Suprapubic skin (tissue), 4 donors: Measurements from ENCODE around the genes OR13C2 and OR13D1.

DNA sequence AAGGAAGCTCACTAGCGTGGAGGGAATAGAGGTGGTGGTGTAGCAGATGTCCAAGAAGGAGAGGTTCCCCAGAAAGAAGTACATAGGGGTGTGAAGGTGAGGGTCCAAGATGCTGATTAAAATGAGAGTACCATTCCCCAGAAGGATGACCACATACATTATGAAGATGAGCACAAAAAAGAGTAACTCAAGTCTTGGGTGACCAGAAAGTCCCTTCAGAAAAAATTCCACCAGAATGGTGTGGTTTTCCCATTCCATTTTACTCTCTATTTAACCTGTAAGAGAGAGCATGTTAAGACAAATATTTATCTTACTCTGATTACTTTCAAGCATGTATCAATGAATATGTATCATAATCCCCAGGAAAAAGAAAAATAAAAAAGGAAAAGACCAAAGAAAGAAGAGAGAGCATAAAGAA is at the start of gene OR13C2:
Gene OR13C2 (minus strand): TSS at position 258 of the 418 bp plus-strand sequence.
- PRO-cap, result no peak
- RAMPAGE, long total RNA, 4 experiments, result no peak in any of the 4 experiments

GRCh38 chr9:104694317-104694784 is at the start of gene OR13D1:
Gene OR13D1 (plus strand): TSS chr9:104694518.
- PRO-cap, result no peak
- RAMPAGE, long total RNA, 4 experiments, result no peak in any of the 4 experiments

- PRO-cap, result no peak
- RAMPAGE, long total RNA, 4 experiments, result start-site peak on the minus strand in 2 of 4 experiments, at chr9:104794427-104794511 at its widest, 59 to 69 reads per replicate
These were observed 30.2 kb downstream of the NIPSNAP3B start for GRCh38 chr9:104794078-104794677.

DNA sequence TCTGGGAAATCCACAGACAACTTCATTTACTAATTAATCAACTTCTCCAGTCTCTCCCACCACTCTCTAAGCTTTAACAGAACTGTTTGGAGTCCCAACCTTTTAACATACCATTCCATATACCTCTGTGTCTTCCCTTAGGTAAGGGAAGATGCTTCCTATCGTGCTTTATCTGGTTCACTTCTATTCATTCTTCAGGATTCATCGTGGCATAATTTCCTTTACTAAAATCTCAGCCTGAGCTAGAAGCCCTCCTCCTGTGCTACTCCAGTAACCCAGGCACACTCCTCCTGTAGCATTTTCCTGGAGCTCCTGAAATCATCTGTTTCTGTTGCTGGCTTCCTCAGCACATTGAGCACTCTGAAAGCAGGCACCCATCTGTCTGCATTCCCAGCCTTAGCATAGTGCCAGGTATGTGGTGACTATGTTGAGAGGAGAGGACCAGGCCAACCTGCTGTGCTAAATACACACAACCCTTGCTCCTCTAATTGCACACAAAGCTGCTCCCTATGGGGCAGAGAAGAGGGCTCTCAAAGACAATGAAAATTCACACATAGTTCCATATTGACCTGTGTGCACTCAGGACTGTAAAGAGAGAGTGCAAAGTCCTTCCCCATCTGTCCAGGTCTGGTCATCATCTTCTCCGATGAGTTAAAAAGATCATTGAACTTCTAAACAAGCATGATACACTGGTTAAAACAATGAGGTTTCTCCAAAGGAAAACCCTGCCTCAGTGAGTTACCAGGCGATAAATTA is 38.5 kb downstream of the ABCA1 start:
- PRO-cap, result no peak
- RAMPAGE, long total RNA, 4 experiments, result no peak in any of the 4 experiments

- PRO-cap, result no peak
- RAMPAGE, long total RNA, 4 experiments, result no peak in any of the 4 experiments
These were observed 28.0 kb downstream of the ABCA1 start for GRCh38 chr9:104899742-104900518.

- PRO-cap, result no peak
- RAMPAGE, long total RNA, 4 experiments, result no peak in any of the 4 experiments
These were observed 22.5 kb downstream of the ABCA1 start for GRCh38 chr9:104905506-104905847.

DNA sequence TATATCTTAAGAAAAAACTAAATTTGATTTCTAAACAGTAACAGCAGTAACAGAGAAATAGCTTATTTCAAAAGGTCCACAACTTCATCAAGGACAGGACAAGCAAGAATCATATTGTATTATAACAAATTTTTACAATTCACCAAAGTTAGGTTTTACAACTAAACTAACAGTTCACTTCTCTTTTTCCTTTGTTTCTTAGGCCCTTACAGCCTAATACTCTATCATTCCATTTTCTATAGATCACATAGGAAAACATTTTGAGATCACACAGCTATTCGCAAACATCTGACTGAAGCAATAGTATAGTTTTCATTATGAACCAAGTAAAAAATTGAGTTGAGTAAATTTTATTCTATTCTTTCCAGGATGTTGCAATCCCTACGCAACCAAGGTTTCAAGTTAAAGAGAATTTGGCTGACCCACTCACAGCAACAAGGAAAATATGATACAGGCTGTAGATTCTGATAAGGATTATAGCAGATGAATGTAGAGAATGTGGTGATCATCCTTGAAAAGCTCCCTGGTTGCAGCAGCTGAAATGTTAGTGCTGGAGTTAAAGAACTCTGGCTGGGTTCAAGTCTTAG is 4.8 kb downstream of the ABCA1 start:
- PRO-cap, result no peak
- RAMPAGE, long total RNA, 4 experiments, result no peak in any of the 4 experiments

- PRO-cap, result bidirectional peak, plus-strand start at chr9:104992050, minus-strand start at chr9:104991694
- RAMPAGE, long total RNA, 4 experiments, result no peak in any of the 4 experiments
These were observed 63.8 kb upstream of the ABCA1 start for GRCh38 chr9:104991627-104992350.

GRCh38 chr9:105205600-105206226 is 38.7 kb upstream of the SLC44A1 start:
- PRO-cap, result no peak
- RAMPAGE, long total RNA, 4 experiments, result no peak in any of the 4 experiments

- PRO-cap, result no peak
- RAMPAGE, long total RNA, 4 experiments, result no peak in any of the 4 experiments
These were observed 41.2 kb upstream of the TAL2 start for GRCh38 chr9:105621031-105621416.

- PRO-cap, result no peak
- RAMPAGE, long total RNA, 4 experiments, result no peak in any of the 4 experiments
These were observed 5.7 kb upstream of the TAL2 start for GRCh38 chr9:105656525-105657026.

DNA sequence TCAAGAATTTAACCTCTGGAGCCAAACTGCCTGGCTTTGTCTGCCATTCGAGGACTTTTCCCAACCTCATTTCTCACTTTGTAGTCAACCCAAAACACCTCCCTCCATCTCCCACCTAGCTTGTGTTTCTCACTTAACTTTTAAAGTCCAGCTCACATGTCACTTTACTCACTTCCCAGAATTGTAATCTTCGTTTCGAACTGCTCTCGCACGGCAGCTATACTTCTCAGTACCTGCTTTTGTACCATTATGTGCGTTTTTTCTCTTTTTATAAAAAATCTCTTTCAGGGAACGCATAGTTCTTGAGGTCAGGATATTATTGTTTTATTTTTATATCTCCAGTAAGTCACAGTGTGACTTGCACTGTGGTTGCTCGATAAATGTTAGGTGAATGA is 449 bp upstream of the TMEM38B start:
- PRO-cap, result no peak
- RAMPAGE, long total RNA, 4 experiments, result no peak in any of the 4 experiments

DNA sequence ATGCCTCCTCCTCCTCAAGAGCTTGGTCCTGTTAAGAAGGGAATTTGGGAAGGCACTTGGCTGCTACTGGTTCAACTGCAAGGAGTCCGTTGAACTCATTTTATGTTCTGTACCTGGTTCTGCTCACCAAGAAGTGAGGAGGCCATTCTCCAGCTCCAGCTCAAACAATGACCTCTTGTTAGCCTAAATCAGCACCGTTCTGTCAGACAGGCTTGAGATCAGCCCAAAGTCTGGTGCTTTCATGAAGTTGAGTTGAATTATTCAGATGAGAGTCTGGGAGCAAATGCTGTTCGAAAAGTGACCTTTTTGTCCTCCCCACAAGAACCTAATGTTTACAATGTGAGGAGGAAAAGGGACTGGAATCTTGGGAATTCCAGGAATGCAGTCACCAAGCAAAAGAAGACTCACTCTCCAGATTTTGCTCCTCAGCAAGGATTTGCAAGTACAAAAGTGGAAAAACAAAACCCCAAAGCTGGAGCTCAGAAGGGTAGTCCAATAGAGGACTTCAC is 217.1 kb downstream of the TMEM38B start:
- PRO-cap, result no peak
- RAMPAGE, long total RNA, 4 experiments, result no peak in any of the 4 experiments

DNA sequence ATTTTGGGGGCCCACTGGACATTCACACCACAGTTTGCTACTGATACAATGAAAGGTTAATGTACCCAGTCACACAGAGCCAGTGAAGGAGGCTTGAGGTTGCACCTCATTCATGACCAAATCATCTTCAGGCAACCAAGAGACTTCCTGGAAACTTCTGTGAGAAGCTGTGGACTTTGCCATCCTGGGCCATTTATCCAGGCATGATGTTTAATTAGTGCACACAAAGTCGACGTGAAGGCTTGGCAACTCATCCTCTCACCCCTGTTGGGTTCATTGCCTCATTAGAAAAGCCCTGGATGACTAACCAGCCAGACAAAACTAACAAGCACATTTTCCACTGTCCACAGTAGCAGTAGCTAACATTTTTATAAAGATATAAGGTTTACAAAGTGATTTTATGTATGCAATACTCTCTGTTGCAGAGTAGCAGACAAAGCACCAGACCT is 65.7 kb upstream of the ZNF462 start:
- PRO-cap, result no peak
- RAMPAGE, long total RNA, 4 experiments, result no peak in any of the 4 experiments

GRCh38 chr9:106920725-106921387 is 57.9 kb downstream of the ZNF462 start:
- PRO-cap, result no peak
- RAMPAGE, long total RNA, 4 experiments, result no peak in any of the 4 experiments

GRCh38 chr9:106921388-106922206 is 58.6 kb downstream of the ZNF462 start:
- PRO-cap, result no peak
- RAMPAGE, long total RNA, 4 experiments, result no peak in any of the 4 experiments

DNA sequence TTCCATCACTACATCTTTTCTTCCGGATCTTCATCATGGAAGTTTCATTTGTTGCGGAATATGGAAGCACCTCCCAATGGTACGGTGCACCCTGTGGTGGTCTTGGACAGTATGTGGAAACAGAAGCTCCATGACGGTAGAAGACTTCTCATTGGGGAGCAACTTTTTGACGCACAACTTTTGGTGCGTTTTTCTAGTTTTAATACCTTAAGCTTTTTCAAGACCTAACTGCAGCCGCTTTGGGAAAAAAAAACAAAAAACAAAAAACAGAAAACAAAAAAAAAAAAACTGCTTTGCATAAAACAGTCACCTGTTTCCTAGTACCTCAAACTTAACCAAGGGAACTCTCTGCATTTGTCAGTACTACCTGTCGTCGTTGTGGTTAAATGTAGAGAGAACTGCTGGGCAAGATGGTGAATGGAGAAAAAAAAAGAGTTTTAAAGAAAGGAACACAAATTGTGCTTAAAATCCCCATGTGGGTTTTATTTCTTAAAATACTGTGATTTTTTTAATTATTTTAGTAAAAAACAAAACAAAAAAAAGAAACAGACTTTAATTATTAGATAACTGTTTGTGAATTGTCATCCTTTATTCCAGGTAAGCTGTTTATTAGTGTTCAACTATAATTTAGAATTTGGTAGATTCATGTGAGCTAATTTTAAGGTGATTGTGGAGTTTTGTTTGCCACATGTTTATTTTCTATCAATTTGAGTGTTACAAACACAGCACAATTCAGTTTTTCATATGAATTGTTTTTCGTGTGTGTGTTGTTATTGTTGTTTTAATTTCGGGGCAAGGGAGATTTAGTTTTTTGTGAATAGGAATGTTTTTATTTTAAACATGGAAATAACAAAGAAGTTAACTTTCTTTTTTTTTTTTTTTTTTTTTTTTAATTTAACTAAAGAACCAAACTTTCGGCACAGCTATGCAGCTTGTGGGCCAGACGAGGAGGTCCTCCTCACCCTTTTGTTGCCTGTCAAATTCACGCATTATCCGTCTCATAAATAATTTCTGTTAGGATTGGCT is 148.6 kb downstream of the ZNF462 start:
- PRO-cap, result no peak
- RAMPAGE, long total RNA, 4 experiments, result no peak in any of the 4 experiments

GRCh38 chr9:107012677-107013419 is 149.9 kb downstream of the ZNF462 start:
- PRO-cap, result no peak
- RAMPAGE, long total RNA, 4 experiments, result no peak in any of the 4 experiments

DNA sequence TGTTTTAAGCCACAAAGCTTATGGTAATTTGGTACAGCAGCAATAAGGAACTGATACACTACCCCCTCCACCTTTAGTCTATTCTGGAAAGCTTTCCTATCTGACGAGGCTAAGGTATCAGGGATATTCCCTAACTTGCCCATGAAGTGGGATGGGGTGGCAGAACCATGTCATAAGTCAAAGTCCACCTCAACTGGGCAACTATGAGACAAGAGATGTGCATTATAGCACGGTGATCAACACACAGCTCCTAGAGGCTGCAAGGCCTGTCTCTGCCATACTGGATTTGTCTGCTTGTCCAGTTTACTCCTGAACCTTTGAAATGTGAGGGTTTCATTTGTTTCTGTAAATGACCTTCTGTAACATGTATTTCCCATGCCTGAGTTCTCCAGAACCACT is 146.7 kb upstream of the RAD23B start:
- PRO-cap, result no peak
- RAMPAGE, long total RNA, 4 experiments, result no peak in any of the 4 experiments

GRCh38 chr9:107142839-107143378 is 140.2 kb upstream of the RAD23B start:
- PRO-cap, result no peak
- RAMPAGE, long total RNA, 4 experiments, result no peak in any of the 4 experiments